ENCODE measurements around the genes SLC6A9 and DMAP1.

DNA sequence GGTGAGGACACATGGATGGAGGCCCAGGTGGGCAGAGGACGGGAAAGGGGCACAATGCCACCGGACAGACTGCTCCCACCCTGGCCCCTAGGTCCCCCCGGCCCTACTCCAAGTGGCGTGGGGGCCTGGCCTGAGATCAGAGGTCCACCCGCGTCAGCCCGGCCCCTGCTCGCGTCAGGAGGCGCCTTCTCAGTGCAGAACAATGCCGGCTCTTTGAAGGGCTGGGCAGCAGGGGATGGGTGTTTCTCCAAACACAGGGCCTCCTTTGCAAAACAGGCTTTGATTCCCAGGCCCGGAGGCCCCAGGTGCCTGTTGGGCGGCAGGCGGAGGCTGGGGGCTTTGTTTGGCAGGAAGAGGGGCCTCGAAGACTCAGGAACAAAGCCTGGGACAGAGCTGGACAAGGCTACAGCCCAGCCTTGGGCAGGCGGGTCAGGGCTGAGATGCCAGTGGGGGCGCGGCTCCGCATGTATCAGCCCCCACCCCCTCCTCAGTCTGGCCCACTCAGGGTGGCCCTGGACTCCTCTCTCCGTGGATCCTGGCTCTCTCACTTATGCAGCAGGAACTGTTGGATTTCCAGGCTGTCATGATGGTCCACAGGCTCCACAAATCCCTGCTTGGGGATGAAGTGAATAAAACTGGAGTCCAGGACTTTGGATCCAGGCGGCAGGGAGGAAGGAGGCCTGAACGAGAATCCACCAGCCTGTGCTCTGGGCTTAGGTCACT is 77.4 kb upstream of the SLC2A1 start:
- PRO-cap, 2 experiments, result no peak in any of the 2 experiments

GRCh38 chr1:43164221-43164652 is 7.9 kb downstream of the EBNA1BP2 start:
- PRO-cap, 2 experiments, result no peak in any of the 2 experiments

GRCh38 chr1:43184936-43185664 is 13.0 kb downstream of the CFAP57 start:
- PRO-cap, 2 experiments, result no peak in any of the 2 experiments

DNA sequence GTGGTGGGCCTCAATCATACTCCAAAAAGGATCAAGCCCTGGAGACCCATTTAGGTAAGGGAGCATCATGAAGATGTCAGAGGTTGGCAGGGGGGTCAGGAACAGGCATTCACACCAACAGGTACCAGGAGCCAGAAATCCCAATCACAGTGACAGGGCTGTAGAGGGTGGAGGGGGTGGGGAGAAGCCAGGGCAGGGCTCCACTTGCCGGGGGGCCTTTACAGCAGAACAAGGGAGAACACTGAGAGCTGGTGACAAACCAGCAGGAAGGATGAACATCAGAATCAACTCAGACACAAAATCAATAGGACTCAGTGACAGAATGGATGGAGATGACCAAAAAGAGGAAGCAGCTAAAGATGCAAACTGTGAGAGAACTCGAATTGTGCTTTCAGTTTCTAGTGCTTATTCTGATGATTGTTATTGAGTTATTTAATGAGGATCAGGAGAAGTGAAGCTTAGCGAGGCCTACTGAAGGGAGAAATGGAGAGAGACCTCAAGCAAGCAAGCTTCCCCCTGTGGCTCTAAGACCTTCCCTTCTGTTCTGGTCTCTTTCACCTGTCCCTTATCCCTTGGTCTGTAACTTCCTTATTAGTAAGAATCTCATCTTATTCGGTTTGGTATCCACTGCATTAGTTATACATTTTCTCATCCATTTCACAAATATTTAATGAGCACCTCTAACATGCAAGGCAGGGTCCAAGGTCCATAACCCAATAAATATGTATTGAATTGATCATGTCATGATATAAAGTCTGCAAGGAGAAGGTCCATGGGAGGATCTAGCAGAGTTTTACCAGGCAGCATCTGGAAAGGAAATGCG is 30.3 kb upstream of the TMEM125 start:
- PRO-cap, 2 experiments, result no peak in any of the 2 experiments

DNA sequence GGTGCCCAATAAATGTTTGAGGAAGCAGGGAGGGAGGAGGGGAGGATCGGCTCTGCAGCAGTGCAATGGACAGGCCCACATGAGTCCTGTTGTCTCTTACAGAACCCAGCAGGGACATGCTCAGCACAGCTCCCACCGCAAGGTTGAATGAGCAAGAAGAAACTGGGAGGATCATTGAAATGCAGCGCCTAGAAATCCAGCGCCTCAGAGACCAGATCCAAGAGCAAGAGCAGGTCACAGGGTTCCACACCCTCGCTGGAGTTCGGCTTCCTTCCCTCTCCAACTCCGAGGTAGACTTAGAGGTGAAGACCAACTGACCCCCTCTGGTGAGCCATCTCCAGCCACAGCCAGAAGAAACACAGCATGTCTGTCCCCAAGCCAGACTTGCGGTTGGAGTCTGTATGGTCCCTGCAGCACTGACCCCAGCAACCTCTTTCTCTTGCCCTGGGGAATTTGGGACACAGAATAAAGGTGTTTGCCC is 15.9 kb upstream of the TMEM125 start:
- PRO-cap, 2 experiments, result no peak in any of the 2 experiments

DNA sequence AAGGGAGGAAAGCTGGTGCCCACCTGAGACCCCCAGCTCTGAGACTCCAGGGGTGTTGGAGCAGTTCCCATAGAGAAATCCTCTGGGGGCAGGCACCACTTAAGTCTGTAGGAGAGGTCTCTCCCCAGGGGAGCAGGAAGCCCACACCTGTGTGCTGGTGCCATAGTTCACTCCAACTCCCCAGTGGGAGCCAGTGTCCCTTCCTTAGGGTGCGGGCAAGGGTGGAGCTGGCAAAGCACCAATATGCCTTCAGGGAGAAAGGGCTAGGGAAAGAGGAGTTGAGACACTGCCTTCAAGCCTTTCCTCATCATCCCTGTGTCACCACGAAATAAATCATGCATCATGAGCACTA is 6.9 kb upstream of the TIE1 start:
- PRO-cap, 2 experiments, result no peak in any of the 2 experiments

GRCh38 chr1:43294275-43294964 is 6.4 kb upstream of the TIE1 start:
- PRO-cap, 2 experiments, result peak in 2 of 2 experiments; most common plus-strand start chr1:43294618 (in 1); most common minus-strand start chr1:43294497 (in 1)

GRCh38 chr1:43302589-43303115 is 1.9 kb downstream of the TIE1 start:
- PRO-cap, 2 experiments, result peak in 1 of 2 experiments; most common plus-strand start chr1:43302901 (in 1); most common minus-strand start chr1:43302819 (in 1)

- PRO-cap, 2 experiments, result peak in 2 of 2 experiments; most common plus-strand start chr1:43330490 (in 2); most common minus-strand start chr1:43330345 (in 2)
Observed at GRCh38 chr1:43330082-43330566, 7.5 kb upstream of the MPL start.

DNA sequence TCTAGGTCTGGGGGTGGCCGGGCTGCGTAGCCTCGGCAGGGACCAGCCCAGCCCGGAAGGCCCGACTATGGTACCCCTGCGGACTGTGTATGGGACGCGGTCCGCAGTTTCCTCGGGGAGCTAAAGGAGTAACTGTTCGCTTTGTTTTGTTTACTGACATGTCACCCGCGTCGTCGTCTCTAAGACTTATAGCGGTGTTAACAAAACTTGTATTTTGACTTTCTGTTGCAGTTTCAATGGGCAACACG is 300 bp downstream of the SZT2 start:
- PRO-cap, 2 experiments, result no peak in any of the 2 experiments

GRCh38 chr1:43578275-43578651 is 47.6 kb downstream of the PTPRF start:
- PRO-cap, 2 experiments, result no peak in any of the 2 experiments

DNA sequence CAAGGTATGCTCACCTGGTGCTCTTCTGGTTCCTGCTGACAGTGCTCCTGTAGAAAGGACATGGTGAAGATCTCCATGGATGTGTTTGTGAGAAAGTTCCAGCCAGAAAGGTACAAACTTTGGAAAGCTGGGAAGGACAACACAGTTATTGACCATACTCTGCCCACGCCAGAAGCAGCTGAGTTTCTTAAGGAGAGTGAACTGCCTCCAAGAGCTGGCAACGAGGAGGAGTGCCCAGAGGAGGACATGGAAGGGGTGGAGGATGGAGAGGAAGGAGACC is 17.7 kb downstream of the KDM4A start:
- PRO-cap, 2 experiments, result no peak in any of the 2 experiments

DNA sequence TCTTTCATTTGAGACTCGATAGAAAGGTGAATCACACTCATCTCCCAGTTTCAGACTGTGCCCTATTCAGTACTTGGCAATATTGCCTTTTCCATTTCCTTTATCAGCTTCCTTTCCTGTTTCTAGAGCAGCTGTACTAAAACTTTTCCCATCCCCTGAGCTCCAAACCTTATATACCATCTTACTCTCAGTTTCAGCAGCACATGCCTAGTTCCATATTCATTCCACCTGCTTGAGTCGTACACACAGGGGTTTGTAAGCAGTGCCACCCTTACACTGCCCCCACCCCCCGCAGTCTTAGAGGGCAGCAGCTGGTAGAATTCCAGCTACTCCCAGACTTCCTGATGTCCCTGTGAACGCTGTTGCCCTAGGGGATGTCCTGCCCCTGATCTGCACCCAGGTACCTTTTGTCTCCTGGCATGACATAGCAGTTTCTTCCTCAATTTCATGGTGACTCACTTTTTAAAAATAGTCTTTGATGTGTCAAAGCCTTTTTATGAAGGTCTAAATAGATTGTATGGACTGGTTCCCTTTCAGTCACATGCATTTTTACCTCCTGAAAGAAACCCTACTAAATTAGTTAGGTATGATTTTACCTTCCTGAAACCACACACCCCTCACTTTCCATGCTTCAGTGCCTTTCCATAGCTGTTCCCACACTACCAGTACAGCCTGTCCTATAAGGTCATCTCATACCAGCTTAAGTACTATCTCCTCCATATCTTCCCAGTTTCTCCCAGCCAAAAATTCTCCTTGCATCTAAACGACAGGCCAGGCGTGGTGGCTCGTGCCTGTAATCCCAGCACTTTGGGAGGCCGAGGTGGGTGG is 76.3 kb downstream of the ST3GAL3 start:
- PRO-cap, 2 experiments, result no peak in any of the 2 experiments

GRCh38 chr1:43868698-43869215 is 64.8 kb upstream of the ARTN start:
- PRO-cap, 2 experiments, result peak in 1 of 2 experiments; most common plus-strand start chr1:43868926 (in 1); most common minus-strand start chr1:43868759 (in 1)

- PRO-cap, 2 experiments, result peak in 1 of 2 experiments; most common plus-strand start chr1:43880982 (in 1)
Observed at GRCh38 chr1:43880924-43881199, 52.7 kb upstream of the ARTN start.

GRCh38 chr1:43902100-43902462 is 31.5 kb upstream of the ARTN start:
- PRO-cap, 2 experiments, result no peak in any of the 2 experiments

GRCh38 chr1:44031020-44031969 is at the start of gene SLC6A9:
Gene SLC6A9, minus strand, starts transcription at chr1:44031462.
- PRO-cap, 2 experiments, result peak in 2 of 2 experiments; most common plus-strand start chr1:44031668 (in 1); most common minus-strand start chr1:44031462 (in 2)

DNA sequence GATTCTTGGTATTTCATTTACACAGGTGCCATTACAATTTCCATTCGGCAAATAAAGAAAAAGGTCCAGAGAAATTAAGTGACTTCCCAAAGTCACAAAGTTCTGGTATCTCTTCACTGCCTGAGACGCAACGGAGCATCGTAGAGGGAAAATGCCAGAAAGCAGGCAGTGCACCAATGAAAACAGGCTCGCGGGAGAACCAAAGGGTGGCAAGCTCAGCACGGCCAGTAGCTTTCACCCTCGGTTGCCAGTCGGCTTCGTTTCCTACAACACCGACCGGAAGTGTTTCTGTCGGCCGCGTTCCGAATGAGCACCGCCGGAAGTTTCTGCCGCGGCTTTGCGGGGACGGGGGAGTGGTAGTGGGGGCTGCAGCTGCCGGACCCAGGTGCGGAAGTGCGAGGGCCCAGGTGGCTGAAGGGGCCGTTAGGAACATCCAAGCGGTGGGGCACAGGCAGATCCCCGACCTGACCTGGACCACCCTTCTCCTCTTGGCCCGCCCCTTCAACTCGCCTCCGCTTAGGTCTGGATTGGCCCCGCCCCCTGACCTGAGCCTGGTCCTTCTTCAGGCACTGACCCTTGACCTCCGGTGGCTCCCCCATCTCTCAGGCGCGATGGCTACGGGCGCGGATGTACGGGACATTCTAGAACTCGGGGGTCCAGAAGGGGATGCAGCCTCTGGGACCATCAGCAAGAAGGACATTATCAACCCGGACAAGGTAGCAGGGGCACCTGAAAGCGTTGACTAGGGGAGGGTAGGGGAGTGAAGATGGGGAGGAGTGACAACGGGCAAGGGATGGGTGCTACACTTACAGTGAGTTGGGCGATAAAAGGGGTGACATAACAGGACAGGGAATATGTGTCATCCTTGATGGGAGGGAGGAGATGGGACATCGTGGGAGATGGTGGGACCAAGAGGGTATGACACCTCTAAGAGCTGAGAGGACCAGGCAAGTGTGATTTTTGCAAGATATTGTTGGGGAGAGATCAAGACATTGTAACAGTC is at the start of gene DMAP1:
DMAP1 (plus strand) TSS at position 329 of the 1,003 bp plus-strand sequence.
- PRO-cap, 2 experiments, result peak in 2 of 2 experiments; most common plus-strand start position 329 of the sequence (in 2); most common minus-strand start position 132 of the sequence (in 2)

- PRO-cap, 2 experiments, result no peak in any of the 2 experiments
Observed at GRCh38 chr1:44220022-44220700, 6.9 kb downstream of the DMAP1 start.

GRCh38 chr1:44244035-44244661 is 30.9 kb downstream of the DMAP1 start:
- PRO-cap, 2 experiments, result no peak in any of the 2 experiments

Measured in heart right ventricle (tissue), 2 donors.